Cardiac ventricle fibroblast (primary cell): Measurements from ENCODE around the genes FAM136A and DYSF.

DNA sequence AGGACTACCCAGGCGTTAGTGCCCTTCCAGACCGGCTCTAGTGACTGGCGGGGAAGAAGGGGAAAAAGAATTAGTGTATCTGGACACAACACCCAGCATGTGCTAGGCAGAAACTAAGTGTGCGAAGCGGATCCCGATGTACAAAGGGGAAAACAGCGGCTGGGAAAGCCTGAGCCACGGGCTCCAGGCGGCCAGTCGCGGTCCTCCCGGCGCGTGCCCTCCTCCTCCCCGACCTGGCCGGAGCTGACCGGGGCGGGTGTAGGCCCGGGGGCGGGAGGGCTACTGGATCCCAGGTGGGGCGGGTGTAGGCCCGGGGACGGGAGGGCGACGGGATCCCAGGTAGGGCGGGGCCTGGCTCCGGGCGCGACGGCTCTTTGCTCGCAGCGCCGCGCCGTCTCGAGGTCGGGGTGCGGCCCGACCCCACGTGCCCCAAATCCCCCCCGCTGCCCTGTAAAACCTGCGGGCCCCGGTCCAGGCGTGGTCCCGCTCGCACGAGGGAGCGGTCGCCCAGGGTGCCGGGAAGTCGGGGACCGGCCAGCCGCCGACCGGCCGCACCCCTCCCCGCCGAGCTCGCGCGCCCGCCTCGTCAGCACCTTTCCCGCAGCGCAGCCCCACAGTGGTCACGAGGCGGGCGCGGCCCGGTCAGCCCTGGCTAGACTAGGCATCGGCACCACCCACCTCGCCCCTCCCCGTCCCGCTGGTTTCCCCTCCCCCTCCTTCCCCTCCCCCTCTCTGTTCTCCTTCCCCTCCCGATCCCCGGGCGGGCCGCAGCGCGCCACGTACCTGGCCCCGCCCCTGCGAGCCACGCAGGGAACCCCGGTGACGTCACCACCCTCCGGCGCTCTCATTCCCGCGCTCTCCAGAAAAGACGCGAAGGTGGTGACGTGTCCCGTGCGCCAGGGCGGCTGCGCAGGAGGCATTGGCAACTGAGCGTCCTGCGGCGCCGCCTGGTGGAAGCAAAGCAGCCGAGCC, 48.6 kb downstream of the C2orf42 start:
- RAMPAGE, long total RNA = no peak

- RAMPAGE, long total RNA = no peak
Observed at GRCh38 chr2:70188414-70188991, 2.3 kb downstream of the C2orf42 start.

DNA sequence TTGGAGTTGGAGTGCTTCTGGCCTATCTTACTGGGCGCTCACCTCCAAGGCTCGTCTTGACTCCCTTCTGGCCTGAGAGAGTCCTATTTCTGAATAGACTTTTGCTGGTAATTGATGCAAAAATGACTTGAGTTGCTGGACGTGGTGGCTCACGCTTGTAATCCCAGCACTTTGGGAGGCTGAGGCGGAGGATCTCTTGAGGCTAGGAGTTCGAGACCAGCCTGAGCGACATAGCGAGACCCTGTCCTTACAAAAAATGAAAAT, 314 bp upstream of the C2orf42 start:
- RAMPAGE, long total RNA = no peak

DNA sequence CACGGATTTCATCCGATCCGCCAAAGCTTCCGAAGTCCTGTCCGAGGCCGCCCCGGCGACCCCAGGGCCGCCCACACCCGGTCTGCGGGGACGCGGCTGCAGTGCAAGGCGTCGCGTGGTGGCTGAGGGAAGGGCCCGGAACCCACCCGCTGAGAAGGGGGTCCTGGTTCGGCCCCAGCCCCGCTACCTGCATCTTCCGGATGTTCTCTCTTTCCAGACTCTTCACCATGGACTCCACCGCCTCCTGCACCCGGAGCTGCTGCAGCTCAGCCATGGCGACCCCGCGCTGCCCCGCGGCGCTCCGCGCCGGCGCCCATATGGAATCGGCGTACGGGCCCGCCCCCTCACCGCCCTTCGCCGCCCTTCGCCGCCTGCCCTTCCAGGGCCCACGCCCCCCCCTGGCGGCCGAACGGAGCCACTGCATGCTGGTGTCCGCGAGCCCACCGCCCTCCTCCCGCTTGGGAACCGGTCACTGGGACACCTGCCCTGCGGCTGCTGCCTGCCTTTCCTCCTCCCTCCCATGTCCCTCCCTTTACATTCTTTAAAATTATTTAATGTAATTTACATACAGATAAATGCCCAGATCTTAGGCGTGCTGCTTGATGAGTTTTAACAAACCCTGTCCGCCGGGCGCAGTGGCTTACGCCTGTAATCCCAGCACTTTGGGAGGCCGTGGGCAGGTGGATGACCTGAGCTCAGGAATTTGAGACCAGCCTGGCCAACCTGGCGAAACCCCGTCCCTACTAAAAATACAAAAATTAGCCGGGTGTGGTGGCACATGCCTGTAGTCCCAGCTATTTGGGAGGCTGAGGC, at the start of gene FAM136A:
TSS of gene FAM136A (minus strand) at position 330 of the 813 bp plus-strand sequence.
- RAMPAGE, long total RNA = no peak

DNA sequence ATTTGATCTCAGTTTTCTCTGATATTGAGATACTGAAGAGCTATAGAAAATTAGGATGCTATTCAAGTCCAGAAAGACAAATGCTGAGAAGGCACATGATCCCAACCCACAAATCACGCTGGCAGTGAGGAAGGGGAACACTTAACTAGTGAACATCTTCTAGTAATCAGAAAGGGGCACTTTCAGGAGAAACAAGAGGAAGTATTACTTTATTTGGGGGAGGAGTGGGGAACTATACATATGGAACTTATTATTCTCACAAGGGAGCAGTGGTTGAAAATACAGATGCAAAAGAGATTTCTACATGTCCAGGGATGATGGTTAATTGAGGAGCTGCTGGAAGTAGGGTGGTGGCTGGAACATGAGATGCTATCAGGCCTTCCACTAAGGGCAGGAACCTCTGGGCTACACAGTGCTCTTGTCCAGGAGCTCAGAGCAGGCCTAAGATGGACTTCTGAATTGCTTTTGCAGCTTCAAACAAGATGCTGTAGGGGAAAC, 79.3 kb downstream of the TGFA start:
- RAMPAGE, long total RNA = no peak

DNA sequence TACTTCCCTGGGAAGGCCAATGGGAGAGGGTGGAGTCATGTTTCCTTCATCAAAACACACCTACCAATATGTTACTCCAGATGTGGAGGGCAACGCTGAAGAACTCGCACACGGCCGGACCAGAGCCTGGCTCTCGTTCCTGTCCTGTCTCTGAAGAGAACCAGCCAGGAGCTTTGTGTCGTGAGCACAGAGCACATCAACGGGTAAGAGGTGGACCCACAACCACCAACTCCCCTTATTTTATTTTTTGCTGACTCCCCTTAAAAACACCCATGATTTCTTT, 94.9 kb downstream of the ADD2 start:
- RAMPAGE, long total RNA = no peak

DNA sequence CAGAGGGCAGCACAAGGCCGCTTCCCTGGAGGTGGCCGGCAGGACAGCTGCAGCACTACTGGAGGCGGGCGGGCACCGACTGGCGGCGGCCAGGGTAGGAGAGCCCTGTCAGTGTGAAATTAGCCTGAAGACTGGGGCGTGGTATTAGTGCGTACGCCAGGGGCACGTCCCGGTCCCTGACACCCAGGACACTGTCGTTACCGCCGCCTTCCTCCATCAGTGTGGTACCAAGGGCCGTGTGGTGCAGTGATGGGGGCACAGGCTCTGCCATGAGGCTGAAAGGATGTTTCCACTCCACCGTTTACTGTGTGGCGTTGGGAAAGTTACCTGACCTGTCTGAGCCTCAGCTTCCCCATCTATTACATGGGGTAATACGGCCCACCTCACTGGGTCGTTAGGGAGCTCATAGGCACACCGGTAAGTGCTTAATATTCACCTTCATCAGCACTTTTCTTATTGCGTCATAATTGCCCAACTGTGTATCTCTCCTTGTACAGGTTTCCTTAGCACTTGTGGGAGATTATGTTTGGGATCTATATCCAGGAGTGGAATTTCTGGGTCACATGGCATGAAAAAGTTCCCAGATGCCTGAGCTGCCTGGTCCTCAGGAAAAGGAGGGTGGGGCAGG, 28.6 kb upstream of the VAX2 start:
- RAMPAGE, long total RNA = no peak

DNA sequence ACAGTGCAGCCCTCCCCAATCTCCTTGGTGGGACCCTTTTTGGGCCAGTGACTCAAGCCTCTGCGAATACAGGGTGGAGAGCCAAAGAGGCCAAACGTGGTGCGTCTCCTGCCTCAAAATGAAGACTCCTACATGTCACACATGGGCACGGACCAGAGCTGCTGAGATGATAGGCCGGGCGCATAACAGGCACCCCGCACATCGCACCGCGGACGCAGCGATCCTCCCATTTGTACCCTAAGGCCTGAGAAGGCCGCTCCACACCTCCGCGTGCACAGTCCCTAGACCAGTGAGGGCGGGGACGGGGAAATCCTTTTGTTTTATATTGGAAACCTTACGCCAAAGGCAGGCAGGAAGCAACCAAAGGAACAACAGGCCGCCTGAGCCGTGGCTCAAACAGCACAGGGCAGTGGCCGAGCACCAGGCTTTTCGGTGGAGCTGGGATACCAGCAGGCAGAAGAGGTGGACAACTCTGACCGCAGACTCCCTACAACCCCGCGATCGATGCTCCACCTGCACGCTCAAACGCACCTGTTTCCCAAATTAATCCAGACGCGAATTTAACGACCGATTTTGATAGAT, 3.6 kb downstream of the VAX2 start:
- RAMPAGE, long total RNA = no peak

DNA sequence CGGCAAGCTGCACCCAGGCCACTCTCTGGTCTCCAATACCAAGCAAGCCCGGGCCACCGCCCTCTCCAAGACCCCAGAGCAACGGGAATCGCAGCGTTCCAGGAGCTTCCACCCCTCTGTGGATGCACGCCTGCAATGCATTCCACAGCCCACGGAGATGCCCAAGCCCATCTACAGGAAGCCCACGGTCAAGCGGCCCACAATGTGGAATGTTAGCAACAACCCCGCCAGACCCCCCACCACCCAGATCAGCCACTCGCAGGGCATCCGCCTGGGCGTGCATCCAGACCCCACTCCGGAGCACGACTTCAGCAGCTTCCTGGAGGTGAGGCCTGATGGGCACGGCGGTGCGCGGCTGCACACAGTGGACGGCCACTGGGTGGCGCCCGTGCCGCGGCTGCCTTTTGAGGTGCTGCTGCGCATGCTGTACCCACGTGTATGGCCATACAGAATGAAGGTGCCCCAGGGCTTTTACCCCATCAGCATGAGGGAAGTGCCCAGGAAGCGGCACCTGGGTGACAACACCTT, 6.3 kb downstream of the ANKRD53 start:
- RAMPAGE, long total RNA = no peak

- RAMPAGE, long total RNA = no peak
Observed at GRCh38 chr2:70987150-70988228, 7.2 kb downstream of the TEX261 start.

DNA sequence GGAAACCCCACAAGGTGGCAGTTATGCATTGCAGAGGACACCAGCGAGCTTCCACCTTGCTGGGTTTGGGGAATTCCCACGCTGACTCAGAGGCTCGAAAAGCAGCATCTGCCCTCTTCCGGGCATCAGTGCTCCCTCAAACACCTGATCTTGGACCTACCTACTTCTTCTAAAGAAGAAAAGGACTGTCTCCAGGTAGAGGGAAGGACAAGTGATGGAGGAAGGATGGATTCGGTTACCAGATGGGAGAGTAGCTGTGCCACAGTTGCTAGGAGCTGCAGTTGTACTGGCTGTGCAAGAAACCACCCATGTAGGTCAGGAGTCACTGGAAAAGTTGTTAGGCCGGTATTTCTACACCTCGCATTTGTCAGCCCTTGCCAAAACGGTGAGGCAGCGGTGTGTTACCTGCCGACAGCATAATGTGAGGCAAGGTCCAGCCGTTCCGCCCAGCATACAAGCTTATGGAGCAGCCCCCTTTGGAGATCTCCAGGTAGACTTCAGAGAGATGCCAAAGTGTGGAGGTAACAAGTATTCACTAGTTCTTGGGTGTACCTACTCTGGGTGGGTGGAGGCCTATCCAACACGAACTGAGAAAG, 29.1 kb upstream of the TEX261 start:
- RAMPAGE, long total RNA = no peak

DNA sequence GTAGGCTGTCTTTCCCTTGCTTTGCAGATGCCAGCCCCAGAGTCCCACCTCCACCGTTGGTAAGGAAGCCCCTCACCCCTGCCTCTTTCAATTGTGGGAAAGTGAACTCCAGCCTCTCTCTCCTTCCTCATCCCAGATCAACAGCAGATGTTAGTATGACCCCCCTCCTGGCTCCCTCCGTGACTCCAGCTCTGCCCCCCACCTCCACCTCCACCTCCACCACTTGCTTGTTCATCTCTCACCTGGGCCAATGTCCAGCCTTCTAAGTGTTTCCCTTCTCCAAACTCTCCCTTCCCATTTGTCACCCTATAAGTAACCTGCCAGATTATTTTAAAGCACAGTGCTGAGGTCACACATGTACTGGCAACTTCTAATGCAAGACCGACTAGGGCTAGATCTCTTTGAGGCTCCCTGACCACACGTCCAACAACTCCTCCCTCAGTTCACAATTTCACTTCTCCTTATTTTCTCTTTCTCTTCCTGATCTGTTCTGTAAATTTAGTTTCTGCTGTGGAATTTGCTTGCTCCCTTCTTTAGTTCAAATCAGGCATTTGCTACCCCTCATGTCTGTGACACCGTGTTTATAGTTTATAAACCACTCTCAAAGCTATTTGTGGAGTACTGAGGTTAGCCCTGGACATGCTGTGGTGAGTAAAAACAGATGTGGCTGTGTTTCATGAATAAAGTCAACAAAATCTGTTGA, 3.9 kb upstream of the NAGK start:
- RAMPAGE, long total RNA = no peak

GRCh38 chr2:71070306-71071046, 2.0 kb downstream of the NAGK start:
- RAMPAGE, long total RNA = no peak

DNA sequence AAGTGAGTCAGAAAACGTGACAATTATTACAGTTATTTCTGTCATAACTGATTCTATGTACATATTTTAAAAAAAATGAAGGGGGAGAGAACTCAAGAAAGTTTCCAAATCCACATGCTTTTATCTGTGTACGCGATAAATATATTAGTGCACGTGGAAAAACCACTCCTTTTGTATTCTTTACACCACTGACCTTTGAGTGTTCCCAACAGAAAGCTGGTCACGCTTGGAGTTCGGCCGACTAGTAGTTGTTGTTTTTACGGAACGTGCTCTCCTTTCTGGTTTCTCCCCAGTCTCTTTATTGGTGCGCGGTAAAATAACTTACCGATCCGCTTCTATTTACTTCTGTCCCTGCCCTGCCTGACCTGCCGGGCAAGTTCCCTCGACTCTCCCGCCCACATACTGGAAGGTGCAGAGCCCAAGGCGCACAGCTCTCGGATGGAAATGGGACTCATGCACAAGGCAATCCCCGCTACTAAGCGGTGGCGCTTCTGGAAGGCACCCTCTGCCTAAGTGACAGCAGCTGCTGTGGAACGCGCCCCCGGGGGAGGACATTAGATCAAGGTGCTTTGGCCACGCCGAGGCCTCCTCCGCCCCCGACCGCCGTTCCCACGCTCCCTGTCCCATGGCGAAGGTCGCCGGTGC, 383 bp downstream of the MCEE start:
- RAMPAGE, long total RNA = no peak

DNA sequence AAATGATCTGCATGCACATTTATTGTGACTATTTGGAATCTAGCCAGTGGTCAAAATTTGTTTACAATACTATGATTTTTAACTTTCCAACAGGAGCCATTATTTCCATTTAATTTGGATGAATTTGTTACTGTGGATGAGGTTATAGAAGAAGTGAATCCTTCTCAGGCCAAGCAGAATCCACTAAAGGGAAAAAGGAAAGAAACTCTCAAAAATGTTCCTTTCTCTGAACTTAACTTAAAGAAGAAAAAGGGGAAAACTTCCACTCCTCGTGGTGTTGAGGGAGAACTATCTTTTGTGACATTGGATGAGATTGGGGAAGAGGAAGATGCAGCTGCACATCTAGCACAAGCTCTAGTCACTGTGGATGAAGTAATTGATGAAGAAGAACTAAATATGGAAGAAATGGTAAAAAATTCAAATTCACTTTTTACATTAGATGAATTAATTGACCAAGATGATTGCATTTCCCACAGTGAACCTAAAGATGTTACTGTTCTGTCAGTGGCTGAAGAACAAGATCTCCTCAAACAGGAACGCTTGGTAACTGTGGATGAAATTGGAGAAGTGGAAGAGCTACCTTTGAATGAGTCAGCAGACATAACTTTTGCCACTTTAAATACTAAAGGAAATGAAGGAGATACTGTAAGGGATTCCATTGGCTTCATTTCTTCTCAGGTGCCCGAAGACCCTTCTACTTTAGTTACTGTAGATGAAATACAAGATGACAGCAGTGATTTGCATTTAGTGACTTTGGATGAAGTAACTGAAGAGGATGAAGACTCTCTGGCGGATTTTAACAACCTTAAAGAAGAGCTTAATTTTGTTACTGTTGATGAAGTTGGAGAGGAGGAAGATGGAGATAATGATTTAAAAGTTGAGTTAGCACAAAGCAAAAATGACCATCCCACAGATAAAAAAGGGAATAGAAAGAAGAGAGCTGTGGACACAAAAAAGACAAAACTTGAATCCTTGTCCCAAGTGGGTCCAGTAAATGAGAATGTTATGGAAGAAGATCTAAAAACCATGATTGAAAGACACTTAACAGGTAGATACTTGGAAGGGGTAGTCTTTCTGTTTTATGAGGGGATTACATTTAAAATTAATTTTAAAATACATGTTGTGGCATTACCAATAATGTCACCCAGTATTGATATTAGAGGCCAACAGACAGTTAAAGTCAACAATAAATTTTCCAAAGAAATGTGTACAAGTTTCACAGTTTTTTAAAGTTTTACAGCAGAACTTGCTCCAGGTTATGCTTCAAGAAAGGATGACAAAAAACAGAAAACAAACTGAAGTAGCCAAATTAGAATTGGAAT, 39.7 kb upstream of the DYSF start:
- RAMPAGE, long total RNA = no peak

DNA sequence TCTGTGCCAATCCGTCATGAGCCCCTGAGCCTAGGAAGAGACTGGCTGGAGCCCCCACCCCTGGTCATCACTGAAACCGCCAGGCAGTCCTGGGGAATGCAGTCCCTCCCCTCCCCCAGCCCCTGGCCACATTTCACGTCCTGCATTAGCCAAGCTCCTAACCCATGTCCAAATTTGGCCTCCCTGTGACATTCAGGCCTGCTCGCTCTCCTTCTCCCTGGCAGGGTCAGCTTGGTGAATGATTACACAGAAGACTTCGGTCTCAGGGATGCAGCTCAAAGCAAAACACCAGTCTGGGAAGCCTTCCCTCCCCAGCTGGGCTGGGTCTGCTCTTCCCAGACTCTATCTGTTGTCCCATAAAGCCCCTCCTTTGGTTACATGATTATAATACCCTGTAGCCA, 10.3 kb upstream of the DYSF start:
- RAMPAGE, long total RNA = no peak

GRCh38 chr2:71465974-71467281, at the start of gene DYSF:
Gene DYSF (plus strand): TSS chr2:71466699.
- RAMPAGE, long total RNA = no peak

DNA sequence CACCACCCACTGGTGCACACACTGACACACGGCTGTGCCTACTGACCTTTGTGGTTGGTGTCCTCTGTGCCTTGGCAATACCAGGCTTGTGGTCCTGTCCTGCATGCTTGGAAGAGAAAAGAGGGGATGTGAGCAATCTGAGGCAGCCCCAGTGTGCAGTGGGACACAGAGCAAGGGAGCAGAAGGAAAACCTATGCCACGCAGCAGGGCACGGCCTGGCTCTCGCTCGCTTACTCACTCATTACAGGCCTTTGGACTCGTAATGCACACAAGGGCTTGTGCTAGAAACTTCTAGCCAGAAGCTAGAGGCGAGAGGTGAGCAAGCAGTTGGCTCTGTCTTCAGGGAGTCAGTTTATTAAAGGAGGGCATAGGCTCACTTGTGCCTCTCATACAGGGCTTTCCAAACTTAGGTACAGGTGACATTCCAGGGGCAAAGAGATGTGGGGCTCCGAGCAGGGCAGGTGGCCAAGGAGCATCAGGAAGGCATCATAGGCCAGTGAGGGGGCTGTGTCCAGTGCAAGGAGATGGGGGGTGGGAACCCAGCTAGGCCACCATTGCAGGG, 87.6 kb downstream of the DYSF start:
- RAMPAGE, long total RNA = no peak

DNA sequence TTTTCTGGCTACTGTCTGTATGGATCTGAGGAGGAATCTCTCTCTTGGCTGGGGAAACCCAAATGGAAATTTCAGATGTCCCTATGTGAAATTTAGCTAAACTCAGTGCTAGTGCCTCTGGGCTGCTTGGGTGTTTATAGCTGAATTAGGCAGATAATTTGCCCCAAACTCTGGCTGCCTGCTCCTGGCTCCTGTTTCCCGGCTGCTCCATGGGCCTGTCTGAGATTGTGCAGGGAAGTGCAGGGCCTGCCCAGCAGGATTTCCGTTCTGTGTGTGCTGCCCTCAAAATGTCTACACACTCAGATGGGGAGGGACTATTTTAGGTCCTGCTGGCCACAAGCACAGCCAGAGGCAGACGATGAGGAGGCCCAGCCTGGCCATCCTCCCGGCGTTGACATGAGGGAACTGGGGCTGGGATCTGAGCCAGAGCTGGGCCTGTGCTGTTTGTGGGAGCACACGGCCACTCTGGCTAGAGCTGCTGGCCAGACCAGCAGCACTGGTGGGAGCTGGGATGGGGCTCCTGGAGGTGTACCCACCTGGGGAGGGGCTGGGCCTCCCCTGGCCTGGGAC, 148.4 kb downstream of the DYSF start:
- RAMPAGE, long total RNA = no peak

DNA sequence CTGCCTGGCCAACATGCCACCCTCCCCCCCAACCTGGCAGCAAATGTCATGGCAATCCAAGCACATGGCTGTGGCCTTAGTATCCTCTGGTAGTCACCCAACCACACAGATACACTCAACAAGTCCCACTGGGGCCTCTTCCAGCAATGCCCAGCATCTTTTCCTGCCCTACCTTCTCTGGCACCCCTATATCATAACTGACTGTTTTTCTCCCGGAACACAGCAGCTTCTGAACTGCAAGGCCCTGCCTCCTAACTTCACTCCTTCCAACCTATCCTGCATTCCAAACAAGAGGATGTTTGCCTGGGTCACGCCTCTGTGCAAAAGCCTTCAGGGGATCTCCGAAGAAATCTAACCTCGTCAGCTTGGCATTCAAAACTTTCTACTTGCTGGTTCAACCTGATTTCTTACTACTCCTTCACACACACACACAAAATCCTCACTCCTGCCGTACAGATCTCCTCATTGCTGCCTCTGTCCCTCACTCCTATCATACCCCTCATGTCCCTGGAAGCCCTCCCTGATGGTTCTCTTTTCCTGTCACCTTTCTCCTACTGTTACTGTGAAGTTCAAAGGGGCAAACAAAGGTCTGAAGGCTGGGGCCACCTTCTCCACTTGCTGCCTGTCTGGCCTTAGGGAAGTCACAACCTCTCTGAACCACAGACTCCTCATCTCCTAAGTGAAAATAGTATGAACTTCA, 194.8 kb downstream of the CYP26B1 start:
- RAMPAGE, long total RNA = no peak